Stomach (tissue), 7 donors: ENCODE measurements around a stretch of chr3.

DNA sequence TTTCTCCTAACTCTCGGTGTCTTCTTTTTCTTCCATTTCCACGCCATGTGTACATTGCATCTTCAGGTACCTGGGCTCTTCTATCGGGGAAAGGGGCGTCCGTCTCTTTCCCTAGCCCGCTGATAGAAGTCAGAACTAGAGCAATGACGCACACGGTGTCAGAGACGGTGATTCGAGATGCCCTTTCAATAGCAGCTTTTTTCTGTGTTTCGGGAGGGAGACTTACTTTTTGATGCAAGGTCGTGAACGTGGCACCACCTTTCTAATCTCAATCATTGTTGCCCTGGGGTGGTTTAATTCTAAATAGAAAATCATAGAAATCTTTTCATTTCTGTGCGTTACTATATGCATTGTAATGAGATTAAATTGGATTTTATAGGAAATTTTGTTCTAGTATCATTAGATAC lies 797 bp downstream of the OPA1 start:
- PRO-cap, result no peak
- RAMPAGE, long total RNA, 5 experiments, result no peak in any of the 5 experiments
- RRBS, result no CpG with 5 or more reads among the region's 14 CpGs

DNA sequence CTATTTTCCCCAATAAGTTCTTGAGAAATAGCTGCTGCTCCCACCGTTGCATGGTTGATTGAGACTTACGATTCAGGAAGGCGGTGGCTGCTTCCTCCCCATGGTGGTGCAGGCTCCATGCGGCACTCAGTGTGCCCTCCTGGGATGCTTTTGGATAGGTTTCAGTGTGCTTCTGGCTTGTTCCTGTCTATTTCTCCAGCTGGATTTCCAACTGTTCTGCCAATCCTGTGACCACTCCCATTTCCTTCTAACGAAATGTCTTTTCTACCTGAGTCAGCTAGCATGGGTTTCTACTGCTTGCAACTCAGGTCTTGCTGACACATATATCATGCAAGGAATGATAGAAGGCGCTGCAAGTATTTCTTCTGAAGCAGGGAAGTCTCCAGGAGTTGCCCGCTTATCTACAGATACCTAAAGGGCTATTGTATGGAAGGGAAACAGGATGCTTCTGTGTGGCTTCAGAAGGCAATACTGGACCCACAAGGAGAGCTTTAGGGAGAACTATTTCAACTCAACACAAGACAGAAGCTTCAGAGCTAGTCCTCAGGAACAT lies 244.4 kb downstream of the OPA1 start:
- PRO-cap, result unidirectional peak, minus-strand start at position 189 of the sequence
- RAMPAGE, long total RNA, 5 experiments, result start-site peak on the minus strand in 2 of 5 experiments, centred at positions 179 to 297 of the sequence, 5 to 43 reads per replicate
- RRBS, result no CpG with 5 or more reads among the region's 7 CpGs

GRCh38 chr3:193843001-193843524 lies 250.1 kb downstream of the OPA1 start:
- PRO-cap, result no peak
- RAMPAGE, long total RNA, 5 experiments, result no peak in any of the 5 experiments
- RRBS, result no CpG with 5 or more reads among the region's 12 CpGs

- PRO-cap, result no peak
- RAMPAGE, long total RNA, 5 experiments, result no peak in any of the 5 experiments
- RRBS, result 53% methylated on average over 6 of the region's 25 CpGs
These were observed 175.4 kb upstream of the HES1 start for GRCh38 chr3:193960242-193961306.

- PRO-cap, result bidirectional peak, plus-strand start at chr3:194161444, minus-strand start at chr3:194161315
- RAMPAGE, long total RNA, 5 experiments, result no peak in any of the 5 experiments
- RRBS, result no CpG with 5 or more reads among the region's 11 CpGs
These were observed 25.1 kb downstream of the HES1 start for GRCh38 chr3:194160707-194161713.

DNA sequence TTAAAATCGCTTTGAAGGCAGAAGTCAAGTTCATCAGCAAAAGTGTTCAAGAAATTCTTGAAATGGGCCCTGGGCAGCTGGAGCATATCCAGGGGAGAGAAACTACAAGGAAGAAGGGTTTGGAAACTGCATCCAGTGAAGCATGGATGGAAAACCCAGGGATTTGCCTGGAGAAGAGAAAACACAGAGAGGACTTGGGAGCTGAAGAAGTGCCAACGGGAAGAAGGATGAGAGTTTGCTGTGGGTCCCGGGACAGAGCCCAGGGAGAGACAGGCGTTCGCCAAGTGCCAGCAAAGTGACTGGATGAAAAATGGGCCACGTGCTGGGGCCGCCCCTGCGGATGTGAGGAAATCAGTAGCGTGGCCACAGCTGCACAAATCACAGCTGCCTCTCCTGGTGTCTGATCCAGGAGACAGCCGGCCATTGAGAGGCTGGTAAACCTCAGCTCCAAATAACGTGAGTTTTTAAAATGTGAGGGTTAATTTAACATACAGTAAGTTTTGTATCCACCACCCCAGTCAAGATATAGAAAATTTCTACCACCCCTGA lies 70.4 kb downstream of the HES1 start:
- PRO-cap, result no peak
- RAMPAGE, long total RNA, 5 experiments, result no peak in any of the 5 experiments
- RRBS, result no CpG with 5 or more reads among the region's 11 CpGs

GRCh38 chr3:194250161-194250784 lies 100.9 kb downstream of the CPN2 start:
- PRO-cap, result no peak
- RAMPAGE, long total RNA, 5 experiments, result no peak in any of the 5 experiments
- RRBS, result no CpG with 5 or more reads among the region's 9 CpGs

- PRO-cap, result bidirectional peak, plus-strand start at chr3:194255790, minus-strand start at chr3:194255468
- RAMPAGE, long total RNA, 5 experiments, result no peak in any of the 5 experiments
- RRBS, result no CpG with 5 or more reads among the region's 20 CpGs
These were observed 95.8 kb downstream of the CPN2 start for GRCh38 chr3:194255129-194255997.

DNA sequence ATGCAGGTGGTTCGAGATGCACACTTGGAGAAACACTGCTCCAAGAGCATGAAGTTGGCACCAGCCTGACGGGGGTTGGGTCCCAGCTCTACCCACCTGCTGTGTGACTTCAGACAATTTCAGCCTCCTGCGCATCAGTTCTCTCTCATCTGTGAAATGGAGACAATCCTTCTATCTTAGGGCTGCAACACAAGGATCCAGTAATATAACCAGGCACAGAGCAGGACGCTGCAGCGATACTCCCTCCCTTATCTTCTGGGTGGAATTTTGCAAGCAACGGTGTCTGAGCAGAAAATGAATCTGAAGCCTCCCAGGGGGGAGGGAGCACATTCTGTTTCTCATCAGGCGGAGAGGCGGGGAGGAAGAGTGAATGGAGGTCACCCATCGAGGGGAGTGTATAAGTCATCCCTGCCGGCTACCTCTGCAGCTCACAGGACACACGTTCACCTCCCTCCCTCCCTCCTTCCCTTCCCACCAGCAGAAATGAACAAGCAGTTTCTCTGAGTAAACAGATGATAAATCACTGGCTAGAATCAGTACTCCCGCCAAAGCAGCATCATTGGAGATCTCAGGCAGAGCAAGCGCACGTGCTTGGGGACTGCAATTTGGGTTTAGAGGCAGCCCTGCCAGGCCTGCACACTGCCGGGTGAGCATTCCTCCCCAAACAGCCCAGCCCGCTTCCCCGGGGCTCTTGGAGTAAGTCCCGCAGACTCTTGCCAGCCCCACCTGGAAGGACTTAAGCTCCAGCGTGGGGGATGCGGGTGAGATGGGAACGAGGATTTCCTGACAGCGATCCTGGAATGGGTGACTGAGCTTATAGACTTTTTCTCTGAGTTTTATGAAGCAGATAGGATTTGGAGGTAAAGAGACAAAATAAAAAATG lies 38.4 kb downstream of the CPN2 start:
- PRO-cap, result no peak
- RAMPAGE, long total RNA, 5 experiments, result no peak in any of the 5 experiments
- RRBS, result 46% methylated on average over 2 of the region's 22 CpGs

DNA sequence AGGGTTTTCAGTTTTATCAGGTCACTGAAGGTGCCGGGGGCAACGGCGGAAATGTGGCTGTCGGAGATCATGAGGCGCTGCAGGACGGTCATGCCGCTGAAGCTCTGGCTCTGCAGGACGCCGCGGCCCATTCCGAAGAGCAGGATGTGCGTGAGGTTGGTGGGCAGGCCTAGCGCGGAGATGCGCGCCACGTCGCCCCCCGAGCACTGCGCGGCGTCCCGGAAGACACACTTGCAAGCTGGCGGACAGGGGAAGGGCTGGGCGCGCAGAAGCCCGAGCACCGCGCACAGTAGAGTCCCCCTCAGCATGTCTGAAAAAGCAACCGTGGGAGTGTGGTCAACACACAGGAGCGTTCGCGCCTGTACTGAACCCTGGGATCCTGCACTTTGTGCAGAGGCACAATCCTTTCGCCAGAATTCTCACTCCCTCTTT lies 1.1 kb downstream of the GP5 start:
- PRO-cap, result unidirectional peak, plus-strand start at position 236 of the sequence
- RAMPAGE, long total RNA, 5 experiments, result no peak in any of the 5 experiments
- RRBS, result no CpG with 5 or more reads among the region's 34 CpGs

GRCh38 chr3:194404801-194405651 lies 6.0 kb upstream of the GP5 start:
- PRO-cap, result no peak
- RAMPAGE, long total RNA, 5 experiments, result no peak in any of the 5 experiments
- RRBS, result no CpG with 5 or more reads among the region's 5 CpGs

- PRO-cap, result no peak
- RAMPAGE, long total RNA, 5 experiments, result no peak in any of the 5 experiments
- RRBS, result no CpG with 5 or more reads among the region's 5 CpGs
These were observed 5.2 kb downstream of the ATP13A3 start for GRCh38 chr3:194481175-194482336.

DNA sequence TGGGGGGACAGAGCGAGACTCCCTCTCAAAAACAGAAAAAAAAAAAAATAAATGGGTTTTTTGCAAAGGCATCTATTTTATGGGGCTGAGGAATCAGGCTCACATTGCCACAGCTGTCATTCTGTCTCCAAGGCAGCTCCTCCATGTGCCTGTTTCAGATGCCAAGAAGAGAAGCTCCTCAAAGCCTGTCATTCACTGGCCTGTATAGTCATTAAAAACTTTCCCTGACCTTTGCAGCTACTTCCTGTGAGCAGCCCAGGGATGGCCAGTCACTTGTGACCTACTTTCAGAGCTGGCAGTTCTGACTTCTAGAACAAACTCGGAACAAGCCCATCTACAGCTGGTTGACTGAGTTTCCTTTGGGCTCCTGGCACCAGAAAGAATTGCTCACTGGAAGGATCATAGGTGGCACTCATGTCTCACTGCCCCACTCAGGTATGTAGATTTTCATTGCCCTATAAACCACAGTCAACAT lies 10.9 kb upstream of the ATP13A3 start:
- PRO-cap, result no peak
- RAMPAGE, long total RNA, 5 experiments, result no peak in any of the 5 experiments
- RRBS, result no CpG with 5 or more reads among the region's 2 CpGs

DNA sequence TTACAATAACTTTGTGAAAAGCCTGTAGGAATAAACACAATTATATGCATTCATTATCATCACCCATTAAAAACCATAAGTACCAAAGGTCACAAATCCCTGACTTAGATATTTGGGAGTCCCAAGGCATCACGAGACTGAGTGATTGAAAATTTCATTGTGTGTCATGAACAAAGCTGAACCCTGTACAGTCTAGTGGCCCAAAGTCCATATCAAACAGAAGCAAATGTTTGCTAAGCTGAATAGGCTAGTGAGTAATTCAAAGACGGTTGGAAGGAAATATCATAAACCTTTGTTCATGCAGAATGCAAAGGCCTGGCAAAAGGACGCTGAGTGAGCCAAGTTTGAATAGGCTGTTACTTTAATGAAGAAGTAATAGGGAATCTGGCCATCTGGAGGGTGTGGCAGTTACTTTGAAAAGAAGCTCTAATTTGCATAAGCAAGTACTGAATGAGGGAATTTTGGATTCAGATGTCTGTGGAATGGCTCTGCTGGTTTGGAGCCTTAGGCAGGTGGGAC lies 37.0 kb downstream of the FAM43A start:
- PRO-cap, result unidirectional peak, plus-strand start at position 310 of the sequence
- RAMPAGE, long total RNA, 5 experiments, result no peak in any of the 5 experiments
- RRBS, result no CpG with 5 or more reads among the region's 3 CpGs

- PRO-cap, result unidirectional peak, minus-strand start at chr3:194853021
- RAMPAGE, long total RNA, 5 experiments, result no peak in any of the 5 experiments
- RRBS, result no CpG with 5 or more reads among the region's 19 CpGs
These were observed 167.4 kb downstream of the FAM43A start for GRCh38 chr3:194852819-194853686.

GRCh38 chr3:194940051-194940537 lies 254.4 kb downstream of the FAM43A start:
- PRO-cap, result no peak
- RAMPAGE, long total RNA, 5 experiments, result no peak in any of the 5 experiments
- RRBS, result no CpG with 5 or more reads among the region's 8 CpGs

DNA sequence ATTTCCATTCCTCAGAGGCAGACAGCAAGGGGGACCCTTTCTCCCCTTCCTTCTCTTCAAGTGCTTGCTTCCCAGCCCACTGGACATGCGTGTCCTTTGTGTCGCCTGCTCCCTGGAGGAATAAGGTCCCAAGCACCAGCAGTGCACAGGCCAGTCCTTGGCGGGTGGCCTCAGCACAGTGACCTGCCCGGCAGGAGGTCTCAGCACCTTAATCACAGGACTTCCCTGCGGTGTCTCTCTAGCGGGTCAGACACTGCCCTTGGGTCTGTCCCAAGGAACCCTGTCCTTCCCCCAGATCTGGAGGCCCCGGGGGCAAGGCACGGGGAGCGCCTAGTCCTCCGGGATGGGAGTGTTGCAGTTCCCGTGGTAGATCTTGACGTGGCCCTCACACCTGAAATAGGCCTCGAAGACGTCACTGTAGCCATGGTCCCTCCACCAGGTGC lies 201.6 kb downstream of the XXYLT1 start:
- PRO-cap, result no peak
- RAMPAGE, long total RNA, 5 experiments, result start-site peak on the minus strand in 1 of 5 experiments, centred at position 153 of the sequence, 6 reads per replicate
- RRBS, result 94% methylated on average over 4 of the region's 14 CpGs

DNA sequence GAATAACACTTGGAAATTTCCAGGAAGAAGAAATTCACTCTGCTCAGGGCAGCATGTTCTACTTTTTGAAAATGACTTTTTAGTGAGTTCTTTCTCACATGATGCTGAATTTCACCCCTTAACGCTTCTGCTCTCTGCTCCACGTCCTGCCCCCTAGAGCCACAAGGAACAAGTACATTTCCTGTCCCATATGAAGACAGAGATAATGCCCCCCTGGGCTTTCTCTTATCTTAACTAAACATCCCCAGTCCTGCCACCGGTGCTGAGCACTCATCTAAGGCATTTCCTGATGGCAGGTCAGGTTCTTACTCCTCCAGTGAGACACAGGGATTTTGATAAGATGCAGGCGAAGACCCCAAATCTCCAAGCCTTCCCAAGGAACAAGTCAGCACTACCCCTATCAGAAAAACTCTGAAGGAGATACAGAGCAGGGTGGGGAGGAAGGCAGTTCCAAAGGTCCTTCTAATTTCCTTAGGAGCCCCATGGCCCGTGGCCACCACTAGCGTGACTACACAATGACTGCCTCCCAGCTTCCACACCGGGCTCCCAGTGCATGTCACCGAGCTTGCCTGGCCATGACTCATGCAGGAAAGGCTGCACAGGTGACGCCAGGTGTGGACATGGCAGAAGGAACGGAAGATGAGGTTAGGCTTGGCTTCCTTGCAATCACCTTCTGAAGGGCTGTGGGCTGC lies 152.9 kb downstream of the XXYLT1 start:
- PRO-cap, result bidirectional peak, plus-strand start at position 587 of the sequence, minus-strand start at position 413 of the sequence
- RAMPAGE, long total RNA, 5 experiments, result no peak in any of the 5 experiments
- RRBS, result no CpG with 5 or more reads among the region's 10 CpGs

DNA sequence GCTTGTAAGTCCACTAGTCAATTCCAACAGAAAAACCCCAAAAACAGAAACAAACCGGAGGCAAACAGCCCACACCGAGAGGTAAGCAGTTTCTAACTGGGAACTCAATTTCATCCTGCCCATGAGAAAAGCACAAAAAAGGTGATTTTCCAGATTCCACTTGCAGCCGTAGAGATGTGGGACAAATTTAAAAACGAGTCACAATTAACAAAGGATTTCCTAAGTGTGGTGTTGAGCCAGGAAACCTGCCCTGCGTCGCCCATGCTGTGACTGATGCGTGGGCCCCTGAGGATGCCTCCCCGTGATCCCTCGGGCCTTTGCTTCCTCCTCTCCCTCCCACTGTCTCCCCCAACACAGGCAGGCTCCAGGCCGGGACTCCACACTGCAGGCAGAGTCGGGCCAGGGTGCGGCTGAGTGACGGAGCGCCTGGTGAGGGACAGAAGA lies 91.3 kb downstream of the XXYLT1 start:
- PRO-cap, result no peak
- RAMPAGE, long total RNA, 5 experiments, result no peak in any of the 5 experiments
- RRBS, result no CpG with 5 or more reads among the region's 14 CpGs

DNA sequence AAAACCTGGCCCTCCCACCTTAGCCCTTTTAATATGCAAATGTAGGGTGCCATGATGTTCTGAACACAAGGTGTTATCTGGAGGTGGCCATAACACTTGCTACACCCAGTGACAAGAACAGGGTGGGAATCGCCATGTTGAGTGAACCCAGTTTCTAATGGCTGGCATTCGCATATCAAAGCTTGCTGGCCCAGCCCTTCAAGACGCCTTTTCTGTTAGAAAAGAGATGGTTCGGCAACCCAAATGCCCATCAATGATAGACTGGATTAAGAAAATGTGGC lies 28.3 kb downstream of the XXYLT1 start:
- PRO-cap, result no peak
- RAMPAGE, long total RNA, 5 experiments, result no peak in any of the 5 experiments
- RRBS, result no CpG with 5 or more reads among the region's 4 CpGs